Airway epithelial cell (primary cell): ENCODE measurements around a stretch of chr4.

DNA sequence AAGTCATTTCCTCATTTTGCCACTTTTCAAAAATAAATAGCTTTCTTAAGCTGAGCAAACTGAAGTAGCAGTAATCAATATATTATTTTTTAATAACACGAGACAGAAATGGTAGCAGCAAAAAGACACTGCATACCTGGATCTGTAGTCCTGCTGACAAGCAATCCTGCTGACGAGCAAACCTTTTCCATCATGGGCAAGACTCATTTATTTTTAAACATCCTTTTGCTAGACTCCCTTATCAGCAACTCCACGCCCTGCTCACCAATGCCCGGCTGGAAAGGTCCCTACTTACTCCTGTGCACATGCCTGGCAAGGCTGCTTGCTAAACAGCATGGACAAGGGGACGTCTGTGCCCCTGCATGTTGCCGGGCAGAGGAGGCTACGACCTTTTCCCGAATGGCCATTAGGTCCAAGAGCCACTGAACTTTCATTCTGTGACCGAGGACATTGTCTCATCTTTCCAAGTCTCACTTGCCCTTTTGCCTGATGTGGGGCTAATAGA, 98.5 kb downstream of the MGST2 start:
- RAMPAGE, long total RNA = no peak

DNA sequence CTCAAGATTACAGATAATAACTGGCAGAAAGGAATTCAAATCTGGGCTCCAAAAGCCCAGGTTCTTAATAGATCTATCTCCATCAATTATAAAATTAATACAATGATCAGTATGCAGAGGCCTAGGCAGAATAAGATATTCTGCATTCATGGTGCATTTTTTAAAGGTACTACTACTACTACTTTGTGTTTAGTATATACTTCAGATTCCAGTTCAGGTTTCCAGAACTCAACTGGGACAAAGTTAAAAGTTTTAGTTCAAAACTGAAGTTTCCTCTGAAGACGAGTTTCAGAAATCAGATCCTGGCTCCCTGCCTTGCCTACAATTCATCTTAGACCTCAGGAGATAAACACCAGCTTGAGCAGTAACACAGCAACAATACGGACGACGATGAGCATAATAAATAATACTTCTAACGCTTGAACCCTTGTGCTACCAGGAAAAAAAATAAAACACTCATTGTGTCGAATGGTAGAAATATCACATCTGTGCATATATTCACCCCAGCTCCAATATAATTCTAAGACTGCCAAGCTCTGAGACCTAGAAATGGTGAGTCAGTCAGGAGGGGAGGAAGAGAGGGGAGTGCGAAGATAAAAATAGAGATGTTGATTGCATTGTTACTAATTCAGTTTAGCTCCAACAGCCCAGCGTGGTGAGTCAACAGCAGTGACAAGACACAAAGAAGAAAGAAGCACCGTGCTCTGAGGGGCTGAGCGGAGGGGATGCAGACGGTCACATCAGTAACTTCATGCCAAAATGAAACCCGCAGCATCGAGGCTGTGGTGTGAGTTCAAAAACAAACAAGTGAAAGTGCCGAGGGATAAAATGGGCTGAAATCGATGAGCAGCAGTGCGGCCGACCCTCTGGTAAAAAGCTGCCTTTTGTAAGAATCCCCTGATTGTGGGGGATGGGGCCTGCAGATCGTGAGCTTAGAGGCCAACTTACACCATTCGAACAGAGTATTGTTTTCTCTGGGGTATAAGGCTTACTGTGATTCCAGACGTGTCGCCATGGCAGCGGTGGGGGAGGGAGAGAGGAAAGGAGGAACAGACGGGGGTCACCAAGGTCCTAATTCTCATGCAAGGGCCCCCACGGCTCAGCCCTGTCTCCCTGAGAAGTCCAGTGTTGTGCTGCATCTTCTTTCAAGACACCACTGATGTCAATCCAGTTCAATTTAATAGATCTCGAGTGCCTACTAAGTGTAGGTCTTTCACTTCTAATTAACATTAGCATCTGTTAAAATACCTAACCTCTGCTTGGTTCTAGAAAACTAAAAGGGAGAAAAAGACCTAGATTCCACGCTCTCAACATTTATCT, 150.3 kb downstream of the MGST2 start:
- RAMPAGE, long total RNA = no peak

- RAMPAGE, long total RNA = no peak
These were observed 236.4 kb downstream of the MGST2 start for GRCh38 chr4:139901840-139902560.

DNA sequence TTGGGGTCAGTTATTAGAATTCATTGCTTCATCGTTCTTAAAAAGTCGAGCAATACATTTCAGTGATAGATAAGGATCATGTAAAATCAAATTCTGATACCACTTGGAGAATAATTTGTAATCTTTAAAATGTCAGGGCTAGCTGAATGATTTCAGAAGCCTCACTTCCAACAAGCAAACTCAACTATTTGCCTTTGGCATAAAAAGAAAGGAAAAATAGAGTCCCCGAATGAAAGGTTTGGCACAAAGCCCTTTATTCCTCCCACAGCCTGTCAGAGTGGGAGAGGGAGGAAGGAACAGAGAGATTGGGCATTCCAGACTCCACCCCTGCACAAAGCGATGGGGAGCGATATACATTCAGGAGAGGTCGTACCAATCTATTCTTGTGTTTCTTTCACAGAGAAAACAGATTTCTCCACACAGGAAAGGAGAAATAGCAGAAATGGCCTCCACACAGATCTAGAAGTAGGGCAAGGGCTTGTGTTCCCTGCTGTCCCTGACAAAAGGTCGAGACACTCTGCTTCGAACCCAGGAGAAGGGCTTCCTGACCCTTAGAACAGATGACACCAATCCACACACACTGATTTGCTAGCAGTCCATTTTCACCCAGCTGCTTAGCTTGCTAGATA, 197.5 kb downstream of the MAML3 start:
- RAMPAGE, long total RNA = no peak

DNA sequence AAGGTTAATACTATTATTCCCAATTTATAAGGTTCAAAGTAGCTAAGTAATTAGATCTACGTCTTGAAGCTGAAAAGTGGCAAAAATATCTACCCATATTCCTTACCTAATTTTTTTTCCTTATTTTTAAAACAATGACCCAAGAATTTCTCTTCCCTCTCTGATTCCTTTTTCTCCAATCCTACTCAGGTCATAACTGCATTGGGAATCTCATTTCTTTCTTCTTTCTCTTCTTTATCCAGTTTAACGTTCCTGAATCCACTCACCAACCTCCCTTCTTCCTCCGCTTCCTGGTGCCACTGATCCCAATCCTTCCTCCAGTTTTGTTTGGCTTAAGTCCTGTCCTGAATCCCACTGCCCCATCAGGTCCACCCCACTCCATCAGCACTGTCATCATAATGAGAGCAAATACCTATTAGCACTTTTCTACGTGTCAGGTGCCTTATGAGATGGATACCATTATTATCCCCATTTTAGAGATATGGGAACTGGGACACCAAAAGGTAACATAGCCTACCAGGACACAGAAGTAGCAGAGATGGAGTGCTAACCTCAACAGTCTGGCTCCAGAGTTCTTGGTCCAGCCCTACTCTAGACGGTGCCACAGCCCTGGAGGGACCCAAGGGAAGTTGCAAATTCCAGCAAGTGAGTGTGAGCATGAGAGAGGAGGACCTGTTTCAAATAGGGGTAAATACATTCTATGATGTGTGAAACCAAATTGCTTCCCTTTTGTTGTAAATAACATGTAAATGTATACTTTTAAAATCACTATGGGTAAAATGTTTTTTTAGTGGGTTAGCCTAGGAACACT, 132.3 kb downstream of the MAML3 start:
- RAMPAGE, long total RNA = no peak

DNA sequence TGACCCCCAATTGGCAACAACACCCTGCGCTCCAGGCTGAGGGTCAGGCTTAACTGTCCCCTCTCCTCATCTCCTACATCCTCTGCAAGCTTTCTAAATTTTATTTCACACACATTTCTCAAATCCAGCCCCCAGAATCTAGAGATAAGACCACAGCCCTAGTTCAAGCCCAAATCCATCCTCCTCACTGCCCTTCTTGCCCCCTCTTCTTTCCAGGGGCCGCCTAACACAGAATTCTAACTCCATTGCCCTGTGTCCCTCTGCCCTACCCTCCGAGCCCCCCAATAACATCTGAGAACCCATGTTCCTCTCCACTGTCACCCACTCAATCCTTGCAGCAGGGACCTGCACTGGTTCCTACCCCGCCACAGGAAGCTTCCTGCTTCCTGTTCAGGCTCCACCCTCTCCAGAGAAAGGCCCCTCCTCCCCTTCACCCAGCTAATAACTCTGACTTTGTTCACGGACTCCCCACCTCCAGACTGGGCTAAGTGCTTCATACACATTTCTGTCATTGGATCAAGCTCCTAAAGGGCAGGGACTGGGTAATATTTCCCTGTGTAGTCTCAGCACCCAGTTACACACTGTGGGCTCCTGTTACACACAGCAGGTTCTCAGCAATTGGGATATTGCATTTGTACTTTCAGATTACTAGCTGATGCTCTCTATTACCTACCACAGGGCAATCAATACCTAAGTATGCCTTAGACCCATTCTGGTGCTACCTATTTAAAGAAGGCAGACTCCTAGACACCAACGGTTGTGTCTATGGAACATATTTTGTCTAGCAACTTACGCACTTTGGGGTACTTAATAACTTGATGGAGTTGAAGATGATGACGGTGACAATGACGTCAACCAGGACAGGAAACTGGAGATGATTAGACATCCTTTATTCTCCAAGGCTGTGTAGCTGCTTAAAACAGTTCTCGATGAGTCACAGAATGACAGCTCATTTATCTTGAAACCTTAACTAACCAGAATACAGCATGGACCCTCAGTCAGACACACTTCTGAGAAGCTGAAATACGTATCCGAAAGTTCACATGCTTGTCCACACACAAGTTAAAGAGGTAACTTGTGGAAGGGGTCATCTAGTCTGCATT, 58.2 kb downstream of the MAML3 start:
- RAMPAGE, long total RNA = no peak

DNA sequence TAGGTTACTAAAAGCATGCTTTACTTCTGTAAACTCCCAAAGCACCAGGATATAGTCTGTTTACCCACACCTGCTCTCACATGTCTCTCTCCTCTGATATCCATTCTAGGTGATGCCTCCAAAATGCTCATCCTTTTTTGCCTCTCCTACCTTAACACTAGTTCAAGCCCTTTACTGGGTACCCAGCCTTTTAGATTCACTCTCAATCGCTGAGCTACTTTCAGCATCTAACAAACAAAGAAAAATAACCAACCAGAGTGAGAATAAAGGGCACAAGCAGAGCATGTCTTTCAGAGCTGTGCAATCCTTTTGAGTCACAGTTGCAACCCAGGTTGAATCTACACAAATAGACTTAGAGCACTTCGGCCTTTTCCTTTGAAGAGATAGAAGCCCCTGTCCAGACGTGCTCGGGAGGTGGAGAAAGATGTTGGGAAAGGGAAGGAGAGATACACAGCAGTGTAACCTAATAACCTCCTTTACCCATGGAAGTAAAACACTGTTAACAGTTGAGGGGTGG, 9.2 kb downstream of the MAML3 start:
- RAMPAGE, long total RNA = no peak

- RAMPAGE, long total RNA = no peak
These were observed 3.8 kb downstream of the MAML3 start for GRCh38 chr4:140150202-140150643.

GRCh38 chr4:140257214-140257566, 103.2 kb upstream of the MAML3 start:
- RAMPAGE, long total RNA = no peak

DNA sequence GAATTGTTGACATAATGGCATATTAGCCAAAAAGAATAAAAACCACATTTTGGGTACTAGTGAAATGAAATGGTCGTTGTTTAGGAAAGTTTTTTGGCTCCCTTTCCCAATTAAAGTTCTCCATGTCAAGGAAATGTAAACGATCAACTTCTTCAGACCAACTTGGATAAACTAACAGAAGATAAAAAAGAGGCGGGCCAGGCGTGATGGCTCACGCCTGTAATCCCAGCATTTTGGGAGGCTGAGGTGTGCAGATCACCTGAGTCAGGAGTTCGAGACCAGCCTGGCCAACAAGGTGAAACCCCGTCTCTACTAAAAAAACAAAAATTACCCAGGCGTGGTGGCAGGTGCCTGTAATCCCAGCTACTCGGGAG, 60.2 kb downstream of the TBC1D9 start:
- RAMPAGE, long total RNA = no peak

- RAMPAGE, long total RNA = no peak
These were observed 162 bp downstream of the TBC1D9 start for GRCh38 chr4:140756186-140756259.

DNA sequence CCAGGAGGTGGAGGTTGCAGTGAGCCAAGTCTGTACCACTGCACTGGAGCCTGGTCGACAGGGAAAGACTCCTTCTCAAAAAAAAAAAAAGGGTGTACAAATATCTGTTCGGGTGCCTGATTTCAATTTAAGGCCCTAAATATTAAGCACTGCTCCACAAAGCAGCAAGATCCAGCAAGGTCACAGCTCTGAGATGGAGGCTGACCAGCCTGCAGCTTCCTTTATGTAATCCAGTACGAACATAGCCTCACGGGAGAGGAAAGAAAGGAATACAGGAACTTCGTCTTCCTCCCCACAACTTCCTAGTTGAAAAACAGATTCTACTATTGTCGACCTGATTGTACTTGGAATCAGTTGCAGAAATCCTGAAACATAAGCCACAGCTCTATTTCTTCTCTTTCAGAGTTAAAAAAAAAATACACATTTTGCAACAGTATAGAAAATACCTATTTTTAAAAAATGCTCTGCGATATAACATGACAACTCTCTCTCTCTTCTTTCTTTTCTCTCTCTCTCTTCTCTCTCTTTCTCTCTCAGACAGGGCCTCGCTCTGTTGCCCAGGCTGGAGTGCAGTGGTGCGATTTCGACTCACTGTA, 53.5 kb upstream of the TBC1D9 start:
- RAMPAGE, long total RNA = no peak

DNA sequence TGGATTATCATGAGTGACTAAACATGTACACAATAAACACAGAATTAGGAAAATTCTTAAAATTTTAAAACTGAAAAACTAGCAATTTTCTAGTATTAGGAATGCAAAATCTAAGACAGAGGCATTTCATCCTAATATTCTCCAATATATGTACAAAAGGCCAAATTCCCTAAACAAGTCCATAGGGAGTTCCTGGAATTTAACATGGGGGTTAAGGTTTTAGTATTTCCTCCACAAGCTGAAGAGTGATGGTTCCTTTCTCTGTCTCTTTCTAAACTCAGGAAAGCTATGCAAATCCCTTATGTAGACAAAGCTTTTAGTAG, 137.6 kb upstream of the TBC1D9 start:
- RAMPAGE, long total RNA = no peak

GRCh38 chr4:141231135-141231755, 10.6 kb downstream of the ZNF330 start:
- RAMPAGE, long total RNA = no peak

- RAMPAGE, long total RNA = no peak
These were observed 112.9 kb downstream of the ZNF330 start for GRCh38 chr4:141333425-141334234.

DNA sequence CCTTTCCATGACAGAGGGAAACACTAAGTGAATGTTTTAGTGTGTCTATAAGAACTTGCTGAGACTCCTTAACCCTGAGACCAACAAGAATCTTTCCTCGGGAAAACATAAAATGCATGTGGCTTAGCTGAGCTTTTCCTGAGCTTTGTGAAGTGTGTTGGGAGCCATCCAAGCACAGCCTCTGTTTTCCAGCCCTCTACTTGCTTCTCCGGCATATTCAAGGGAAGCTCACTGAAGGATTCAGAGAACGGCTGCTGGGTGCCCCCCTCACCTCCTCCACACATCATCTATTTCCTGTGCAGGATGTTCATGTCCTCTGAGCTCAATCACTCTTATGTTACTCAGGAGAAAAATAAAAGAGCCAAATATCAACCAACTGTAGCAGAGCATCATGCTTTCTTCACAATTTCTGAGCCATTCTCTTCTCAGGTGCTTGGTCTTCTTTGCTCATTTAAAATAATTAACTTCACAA, 492.2 kb downstream of the IL15 start:
- RAMPAGE, long total RNA = no peak

GRCh38 chr4:142417080-142417452, 429.0 kb downstream of the INPP4B start:
- RAMPAGE, long total RNA = no peak

GRCh38 chr4:142565562-142566260, 280.4 kb downstream of the INPP4B start:
- RAMPAGE, long total RNA = no peak

DNA sequence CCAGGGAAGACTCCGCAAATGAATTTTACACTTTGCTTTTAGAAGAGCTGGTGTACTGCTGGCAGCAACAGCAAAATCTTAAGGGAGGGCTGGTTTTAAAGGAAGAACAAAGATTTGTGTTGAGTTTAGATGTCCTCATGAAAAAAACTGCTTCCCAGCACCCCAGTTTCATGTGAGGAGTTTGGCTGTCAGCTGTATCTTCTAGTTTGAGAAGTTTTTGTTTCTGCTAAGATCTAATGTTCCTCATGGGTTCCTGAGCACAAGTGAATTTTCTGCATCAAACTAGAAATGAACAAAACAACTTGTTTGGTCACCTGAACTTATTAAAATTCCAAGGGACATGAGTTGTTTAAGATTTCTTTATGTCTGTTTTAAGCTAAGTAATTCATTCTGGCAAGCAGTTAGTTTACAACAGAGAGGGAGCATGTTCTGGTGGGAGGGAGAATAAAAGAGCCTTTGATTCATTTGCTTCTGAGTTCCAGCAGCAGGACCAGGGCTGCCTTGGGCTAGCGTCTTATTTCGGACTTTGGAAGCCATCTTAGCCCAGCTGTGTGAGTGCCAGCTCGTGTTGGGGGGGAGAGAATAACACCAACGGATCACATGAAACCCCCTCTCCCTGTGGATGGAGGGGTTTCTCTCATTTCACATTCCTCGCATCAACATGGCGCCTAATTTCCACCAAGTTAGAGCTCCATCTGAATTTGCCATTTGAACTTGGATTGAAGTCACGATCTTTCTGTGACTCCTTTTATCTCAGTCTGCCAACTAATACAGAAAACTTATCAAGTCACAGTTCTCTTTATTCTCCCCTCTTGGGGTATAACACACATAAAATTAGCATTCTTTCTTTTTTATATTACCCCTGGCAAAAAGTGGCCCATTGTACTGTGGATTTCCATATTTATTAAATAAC, 7.3 kb downstream of the GAB1 start:
- RAMPAGE, long total RNA = no peak

DNA sequence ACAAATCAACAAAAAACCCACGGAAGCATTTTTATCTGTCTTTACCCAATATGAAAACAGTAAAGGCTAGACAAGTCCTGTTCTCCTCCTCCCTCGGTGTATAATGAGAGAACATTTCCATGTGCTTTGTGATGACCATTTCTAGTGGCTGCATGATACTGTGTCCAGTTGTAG, 22.6 kb downstream of the GAB1 start:
- RAMPAGE, long total RNA = no peak